Measurements from ENCODE around the genes GOT2, CMTM3 and NAE1.

DNA sequence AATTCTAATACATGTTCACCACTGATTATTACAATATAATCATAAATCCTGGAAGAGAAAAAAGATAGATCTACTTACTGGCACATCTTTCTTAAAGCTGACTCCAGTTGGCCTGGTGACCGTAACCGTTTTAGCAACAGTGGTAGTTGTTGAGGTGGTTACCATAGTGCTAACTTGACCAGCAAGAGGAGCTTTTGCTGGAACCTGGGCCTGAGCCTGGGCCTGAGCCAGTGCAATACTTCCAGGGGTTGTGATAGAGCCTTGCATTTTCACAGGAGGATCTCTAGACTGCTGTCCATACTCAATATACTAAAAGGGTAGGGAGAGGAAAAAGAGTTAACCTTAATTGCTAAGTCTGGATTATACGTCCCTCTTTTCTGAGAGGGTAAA is 36.2 kb downstream of the SETD6 start:
- RAMPAGE, long total RNA, result no peak
- RRBS, result no CpG with 5 or more reads among the region's 3 CpGs
PRO-cap:
- standard, result no peak
- CoPRO, capped RNA only, 2 experiments, result no peak in any of the 2 experiments
- CoPRO, capped and uncapped RNA, 2 experiments, result no peak in any of the 2 experiments
- CoPRO, uncapped RNA only, 2 experiments, result peak in 1 of 2 experiments; most common minus-strand start position 237 of the sequence (in 1)
CAGE:
- cytosol, long polyA plus RNA, result no peak
- long polyA plus RNA, result no peak
- nucleolus, long total RNA, result no peak
- nucleus, long polyA plus RNA, result no peak

GRCh38 chr16:58723545-58723975 is 10.6 kb downstream of the GOT2 start:
- RAMPAGE, long total RNA, result no peak
- RRBS, result no CpG with 5 or more reads among the region's 6 CpGs
PRO-cap:
- standard, result no peak
- CoPRO, capped RNA only, 2 experiments, result no peak in any of the 2 experiments
- CoPRO, capped and uncapped RNA, 2 experiments, result no peak in any of the 2 experiments
- CoPRO, uncapped RNA only, 2 experiments, result no peak in any of the 2 experiments
CAGE:
- cytosol, long polyA plus RNA, result no peak
- long polyA plus RNA, result no peak
- nucleolus, long total RNA, result no peak
- nucleus, long polyA plus RNA, result no peak

DNA sequence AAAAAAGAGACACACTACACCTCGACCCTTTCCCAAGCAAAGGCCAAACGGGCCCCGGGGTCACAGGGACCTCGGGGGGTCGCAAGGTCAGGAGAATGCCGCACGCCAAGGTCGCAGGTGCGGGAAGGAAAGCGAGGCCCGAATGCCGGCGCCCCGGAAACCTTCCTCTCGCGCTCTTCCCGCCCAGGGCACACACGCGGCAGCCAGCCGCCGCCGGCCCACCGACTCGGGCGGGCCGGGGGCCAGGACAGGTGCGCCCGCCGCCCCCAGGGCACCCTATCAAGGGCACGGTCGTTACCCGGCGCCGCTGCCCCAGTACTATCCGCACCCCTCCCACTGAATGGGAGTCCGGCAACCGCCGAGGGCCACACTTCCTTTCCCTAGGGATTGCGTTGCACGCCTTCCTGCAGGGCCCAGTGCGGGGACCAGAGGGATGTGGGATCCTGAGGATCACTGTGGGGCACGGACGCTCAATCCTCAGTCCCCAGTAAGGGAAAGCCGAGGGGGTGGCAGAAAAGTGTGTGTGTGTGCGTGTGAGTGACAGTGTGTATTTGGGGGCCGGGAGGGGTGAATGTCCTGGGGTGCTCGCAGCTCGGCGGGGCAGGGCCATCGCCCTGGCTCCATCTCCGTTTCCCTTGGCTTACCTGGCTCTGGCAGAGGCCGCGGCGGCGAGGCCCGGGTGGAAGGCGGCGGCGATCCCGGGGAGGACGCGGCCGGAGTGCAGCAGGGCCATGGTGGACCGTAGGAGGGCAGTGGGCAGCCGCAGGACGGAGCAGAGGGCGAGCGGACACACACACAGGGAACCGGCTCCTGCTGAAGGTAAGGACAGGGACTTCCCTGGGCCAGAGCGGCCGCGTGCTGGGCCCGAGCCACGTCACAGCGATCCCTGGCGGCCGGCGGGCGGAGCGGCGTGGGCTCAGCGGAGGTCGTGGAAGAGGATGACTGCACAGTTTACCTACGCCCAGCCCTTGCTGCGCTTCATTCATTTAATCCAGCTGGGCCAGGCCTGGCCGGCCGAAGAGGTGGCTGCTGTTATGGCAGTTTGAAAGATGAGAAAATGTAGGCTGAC is at the start of gene GOT2:
GOT2 (minus strand) TSS at position 821 of the 1,069 bp plus-strand sequence.
- RAMPAGE, long total RNA, result start-site peak on the minus strand centred at position 786 of the sequence, 71 bp wide, 537 and 529 reads in 2 replicates
- RRBS, result 2% methylated on average over 38 of the region's 87 CpGs
PRO-cap:
- standard, result bidirectional peak, plus-strand start at position 193 of the sequence, minus-strand start at position 175 of the sequence; bidirectional peak, plus-strand start at position 428 of the sequence, minus-strand start at position 338 of the sequence; bidirectional peak, plus-strand start at position 911 of the sequence, minus-strand start at position 795 of the sequence
- CoPRO, capped RNA only, 2 experiments, result peak in 2 of 2 experiments; most common plus-strand start position 193 of the sequence (in 2); most common minus-strand start position 821 of the sequence (in 2)
- CoPRO, capped and uncapped RNA, 2 experiments, result peak in 2 of 2 experiments; most common plus-strand start position 981 of the sequence (in 2); most common minus-strand start position 804 of the sequence (in 1)
- CoPRO, uncapped RNA only, 2 experiments, result no peak in any of the 2 experiments
CAGE:
- cytosol, long polyA plus RNA, result start-site peak on the minus strand centred at position 815 of the sequence, 52 bp wide, 5,174 and 3,614 reads in 2 replicates
- long polyA plus RNA, result start-site peak on the minus strand centred at position 802 of the sequence, 77 bp wide, 255 and 3,325 reads in 2 replicates
- nucleolus, long total RNA, result no peak
- nucleus, long polyA plus RNA, result start-site peak on the minus strand centred at position 801 of the sequence, 33 bp wide, 1,361 and 230 reads in 2 replicates

DNA sequence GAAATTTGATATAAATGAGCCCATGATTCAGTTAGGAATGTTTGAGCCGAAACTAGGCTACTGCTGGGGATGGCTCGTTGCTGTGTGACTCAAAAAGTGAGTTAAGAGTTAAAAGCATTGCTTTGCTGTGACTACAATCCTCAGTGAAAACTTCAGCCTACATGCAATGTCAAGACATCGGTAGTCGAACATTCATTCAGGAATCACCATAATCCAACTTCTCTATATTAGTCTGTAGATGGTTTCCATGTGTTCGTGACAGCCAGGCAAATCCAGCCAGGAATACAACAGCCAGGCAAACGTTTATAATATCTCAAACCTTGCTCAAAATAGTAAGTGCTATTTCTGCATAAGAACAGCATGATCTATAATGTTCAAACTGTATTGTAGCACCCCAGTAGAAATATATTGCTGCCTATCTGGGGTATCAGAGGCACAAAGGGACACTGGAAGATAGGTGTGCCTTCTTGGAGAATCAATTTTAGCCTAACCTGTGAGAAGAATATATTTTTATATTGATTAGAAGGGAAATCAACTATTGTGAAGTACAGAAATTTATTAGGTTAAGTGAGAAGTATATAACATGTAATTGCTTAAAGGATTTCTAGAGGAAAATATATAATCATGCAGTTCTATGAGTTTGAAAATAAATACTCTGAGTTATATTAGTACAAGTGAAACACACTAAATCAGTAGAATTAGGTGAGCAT is 1225.0 kb downstream of the CDH8 start:
- RAMPAGE, long total RNA, result no peak
- RRBS, result no CpG with 5 or more reads among the region's 6 CpGs
PRO-cap:
- standard, result no peak
- CoPRO, capped RNA only, 2 experiments, result no peak in any of the 2 experiments
- CoPRO, capped and uncapped RNA, 2 experiments, result no peak in any of the 2 experiments
- CoPRO, uncapped RNA only, 2 experiments, result no peak in any of the 2 experiments
CAGE:
- cytosol, long polyA plus RNA, result no peak
- long polyA plus RNA, result no peak
- nucleolus, long total RNA, result no peak
- nucleus, long polyA plus RNA, result no peak

DNA sequence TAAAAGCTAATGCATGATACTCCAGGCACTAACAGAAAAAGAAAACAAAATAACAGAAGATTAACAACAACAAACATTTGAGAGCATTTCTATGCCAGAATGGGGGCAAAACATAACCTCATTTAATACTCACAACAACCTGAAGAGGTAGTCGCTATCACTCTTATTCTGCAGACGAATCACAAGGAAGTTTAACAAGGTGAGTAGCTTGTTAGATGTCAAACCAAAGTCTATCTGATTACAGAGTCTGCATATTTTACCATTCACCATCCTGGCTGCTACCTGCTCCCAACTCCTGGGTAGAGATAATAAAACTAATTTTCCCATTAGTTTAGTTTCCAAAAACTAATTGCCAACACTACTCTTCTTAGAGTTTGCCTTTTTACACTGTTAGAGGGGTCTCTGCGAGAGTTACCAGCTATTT is 904.8 kb downstream of the CDH11 start:
- RAMPAGE, long total RNA, result no peak
- RRBS, result no CpG with 5 or more reads among the region's 3 CpGs
PRO-cap:
- standard, result no peak
- CoPRO, capped RNA only, 2 experiments, result no peak in any of the 2 experiments
- CoPRO, capped and uncapped RNA, 2 experiments, result no peak in any of the 2 experiments
- CoPRO, uncapped RNA only, 2 experiments, result no peak in any of the 2 experiments
CAGE:
- cytosol, long polyA plus RNA, result no peak
- long polyA plus RNA, result no peak
- nucleolus, long total RNA, result no peak
- nucleus, long polyA plus RNA, result no peak

DNA sequence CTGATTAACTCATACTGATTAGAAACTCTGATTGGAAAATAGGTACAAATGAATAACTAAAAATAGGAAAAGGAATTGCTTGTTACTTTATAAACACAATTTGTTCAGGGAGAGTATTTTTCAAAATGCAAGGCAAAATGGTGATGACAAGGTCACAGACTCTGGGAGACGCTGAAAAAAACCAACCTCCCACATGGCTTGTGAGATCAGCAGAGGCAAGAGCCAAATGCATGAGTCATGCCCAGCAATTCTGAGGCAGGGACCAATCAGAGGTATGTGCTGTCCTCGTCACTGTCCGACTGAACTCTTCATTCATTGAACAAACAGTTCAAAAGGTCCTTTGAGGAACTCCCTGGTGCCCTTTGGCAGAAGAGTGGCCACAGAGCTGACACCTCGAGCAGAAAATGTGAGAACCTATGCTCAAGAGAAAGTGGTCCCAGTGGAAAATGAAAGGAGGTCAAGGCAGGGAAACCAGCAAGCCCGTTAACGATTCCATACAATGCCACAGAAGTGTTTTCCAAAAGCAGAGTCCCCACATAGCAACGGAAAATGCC is 51.0 kb downstream of the CDH11 start:
- RAMPAGE, long total RNA, result no peak
- RRBS, result no CpG with 5 or more reads among the region's 7 CpGs
PRO-cap:
- standard, result no peak
- CoPRO, capped RNA only, 2 experiments, result no peak in any of the 2 experiments
- CoPRO, capped and uncapped RNA, 2 experiments, result no peak in any of the 2 experiments
- CoPRO, uncapped RNA only, 2 experiments, result no peak in any of the 2 experiments
CAGE:
- cytosol, long polyA plus RNA, result no peak
- long polyA plus RNA, result no peak
- nucleolus, long total RNA, result no peak
- nucleus, long polyA plus RNA, result no peak

DNA sequence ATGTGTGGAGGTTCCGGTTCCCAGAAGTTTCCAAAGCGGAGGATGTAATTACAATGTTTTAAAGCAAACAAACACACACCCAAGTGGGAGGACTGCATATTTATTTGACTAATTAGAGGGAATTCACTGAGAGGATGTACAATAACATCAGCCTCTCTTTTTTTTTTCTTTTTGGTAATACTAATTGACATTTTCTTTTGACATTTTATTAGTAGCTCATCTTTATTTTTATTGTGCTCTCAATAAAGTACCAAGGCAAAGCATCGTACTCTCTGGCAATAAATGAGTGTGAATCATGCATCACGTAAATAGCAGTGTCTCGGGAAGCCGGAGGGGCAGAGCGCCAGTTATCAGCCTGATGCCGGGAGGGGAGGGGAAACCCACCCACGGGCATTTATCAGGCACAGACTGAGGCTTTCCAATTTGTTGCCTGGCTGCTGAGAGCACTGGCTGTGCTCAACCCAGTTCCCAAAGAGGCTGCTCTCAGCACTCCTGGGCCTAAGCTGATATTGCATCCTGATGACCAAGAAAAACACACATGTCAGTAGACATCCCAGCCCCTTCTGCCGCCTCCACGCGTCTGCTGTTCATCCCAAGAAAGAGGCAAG is 118.4 kb upstream of the CDH5 start:
- RAMPAGE, long total RNA, result no peak
- RRBS, result no CpG with 5 or more reads among the region's 12 CpGs
PRO-cap:
- standard, result no peak
- CoPRO, capped RNA only, 2 experiments, result no peak in any of the 2 experiments
- CoPRO, capped and uncapped RNA, 2 experiments, result no peak in any of the 2 experiments
- CoPRO, uncapped RNA only, 2 experiments, result no peak in any of the 2 experiments
CAGE:
- cytosol, long polyA plus RNA, result no peak
- long polyA plus RNA, result no peak
- nucleolus, long total RNA, result no peak
- nucleus, long polyA plus RNA, result no peak

DNA sequence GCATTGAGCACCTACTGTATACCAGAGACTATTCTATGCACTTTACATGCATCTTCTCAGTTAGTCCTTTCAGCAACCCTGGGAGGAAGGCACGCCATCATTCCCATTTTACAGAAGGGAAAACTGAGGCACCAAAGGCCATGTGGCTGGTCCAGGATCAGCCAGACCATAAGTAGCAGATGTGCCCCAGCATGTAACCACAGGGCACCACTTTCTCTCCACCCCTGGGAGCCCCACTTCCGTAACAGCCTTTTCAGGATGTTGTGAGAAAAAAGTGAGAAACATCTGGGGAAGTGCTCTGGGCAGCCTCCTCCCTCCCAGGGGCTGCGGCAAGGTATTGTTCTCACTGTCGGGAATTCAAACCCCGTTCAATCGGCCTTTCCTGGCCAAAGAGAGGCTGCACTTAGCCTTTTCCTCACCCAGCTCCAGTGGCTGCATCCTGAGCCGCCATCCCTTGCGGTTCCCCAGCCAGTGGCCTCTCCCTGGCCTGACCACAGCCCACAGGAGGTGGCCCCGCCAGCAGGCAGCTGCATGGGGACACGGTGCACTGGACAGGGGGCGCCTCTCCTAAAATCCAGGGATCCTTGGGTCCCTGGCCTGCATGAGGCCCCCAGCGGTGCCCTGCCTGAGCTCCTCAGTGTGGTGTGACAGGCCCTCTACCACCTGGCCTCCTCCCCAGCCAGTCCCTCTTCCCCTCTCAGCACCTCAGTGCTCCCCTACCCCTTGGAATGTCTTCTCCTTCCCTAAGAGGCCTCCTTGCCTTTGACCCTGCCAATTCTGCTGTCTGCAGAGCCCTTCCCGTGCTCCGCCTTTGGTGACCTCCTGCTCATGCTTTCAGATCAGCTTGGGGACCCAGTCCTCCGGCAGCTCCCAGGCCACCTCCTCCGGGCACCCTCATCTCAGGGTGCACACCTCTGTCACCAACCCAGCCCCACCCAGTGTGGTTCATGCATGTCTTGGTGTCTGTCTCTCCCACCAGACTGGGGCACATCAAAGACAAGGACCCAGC is 5.6 kb upstream of the CDH5 start:
- RAMPAGE, long total RNA, result no peak
- RRBS, result no CpG with 5 or more reads among the region's 16 CpGs
PRO-cap:
- standard, result no peak
- CoPRO, capped RNA only, 2 experiments, result no peak in any of the 2 experiments
- CoPRO, capped and uncapped RNA, 2 experiments, result no peak in any of the 2 experiments
- CoPRO, uncapped RNA only, 2 experiments, result no peak in any of the 2 experiments
CAGE:
- cytosol, long polyA plus RNA, result no peak
- long polyA plus RNA, result no peak
- nucleolus, long total RNA, result no peak
- nucleus, long polyA plus RNA, result no peak

DNA sequence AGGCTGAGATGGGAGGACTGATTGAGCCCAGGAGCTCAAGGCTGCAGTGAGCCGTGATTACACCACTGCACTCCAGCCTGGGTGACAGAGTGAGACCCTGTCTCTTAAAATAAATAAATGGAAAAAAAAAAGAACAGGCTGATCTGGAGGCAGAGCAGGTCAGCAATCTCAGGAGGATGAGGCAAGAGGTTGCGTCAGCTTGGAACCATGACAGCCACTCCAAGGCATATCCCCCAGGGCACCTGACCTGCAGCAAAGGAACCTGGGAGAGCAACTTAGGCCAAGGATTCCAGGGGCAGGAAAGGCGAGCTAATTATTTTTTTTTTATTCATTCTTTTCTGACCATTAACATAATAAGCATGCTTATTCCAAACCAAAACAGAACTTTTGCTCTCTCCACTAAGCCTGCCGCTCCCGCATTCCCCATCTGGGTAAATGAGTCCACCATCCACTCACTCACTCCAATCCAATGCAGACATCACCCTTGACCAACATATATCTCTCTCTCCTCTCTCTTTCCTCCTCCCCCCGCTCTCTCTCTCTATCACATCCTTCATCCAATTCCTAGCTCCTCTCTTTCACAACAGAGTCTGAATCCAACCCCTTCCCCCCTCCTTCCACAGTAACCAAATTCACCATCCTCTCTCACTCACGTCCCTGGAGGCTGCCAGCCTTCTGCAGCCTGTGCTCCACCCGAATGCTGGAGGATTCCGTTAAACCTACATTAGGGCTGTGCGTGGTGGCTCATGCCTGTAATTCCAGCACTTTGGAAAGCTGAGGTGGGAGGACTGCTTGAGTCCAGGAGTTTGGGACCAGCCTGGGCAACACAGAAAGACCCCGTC is 47.5 kb downstream of the TK2 start:
- RAMPAGE, long total RNA, result no peak
- RRBS, result no CpG with 5 or more reads among the region's 11 CpGs
PRO-cap:
- standard, result no peak
- CoPRO, capped RNA only, 2 experiments, result no peak in any of the 2 experiments
- CoPRO, capped and uncapped RNA, 2 experiments, result no peak in any of the 2 experiments
- CoPRO, uncapped RNA only, 2 experiments, result no peak in any of the 2 experiments
CAGE:
- cytosol, long polyA plus RNA, result no peak
- long polyA plus RNA, result no peak
- nucleolus, long total RNA, result no peak
- nucleus, long polyA plus RNA, result no peak

DNA sequence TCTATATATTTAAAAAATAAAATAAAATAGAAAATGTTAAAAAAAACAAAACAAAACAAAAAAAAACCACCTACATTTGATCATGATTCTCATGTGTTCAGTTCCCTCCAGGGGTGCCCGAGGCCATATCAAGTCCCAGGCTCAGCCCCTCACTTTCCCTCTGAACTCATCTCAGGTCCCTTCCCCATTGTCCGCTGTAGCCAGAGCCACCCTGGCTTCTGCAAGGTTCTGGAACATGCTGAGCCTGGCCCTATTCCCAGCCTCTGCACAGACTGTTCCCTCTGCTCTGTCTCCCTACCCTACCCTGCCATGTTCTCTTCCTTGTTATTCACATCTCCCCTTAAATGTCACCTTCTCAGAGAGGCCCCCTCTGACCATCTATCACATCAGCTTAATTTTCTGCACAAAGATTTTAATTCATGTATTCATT is 46.9 kb downstream of the TK2 start:
- RAMPAGE, long total RNA, result no peak
- RRBS, result no CpG with 5 or more reads among the region's 2 CpGs
PRO-cap:
- standard, result no peak
- CoPRO, capped RNA only, 2 experiments, result no peak in any of the 2 experiments
- CoPRO, capped and uncapped RNA, 2 experiments, result no peak in any of the 2 experiments
- CoPRO, uncapped RNA only, 2 experiments, result no peak in any of the 2 experiments
CAGE:
- cytosol, long polyA plus RNA, result no peak
- long polyA plus RNA, result no peak
- nucleolus, long total RNA, result no peak
- nucleus, long polyA plus RNA, result no peak

- RAMPAGE, long total RNA, result no peak
- RRBS, result no CpG with 5 or more reads among the region's 14 CpGs
PRO-cap:
- standard, result no peak
- CoPRO, capped RNA only, 2 experiments, result no peak in any of the 2 experiments
- CoPRO, capped and uncapped RNA, 2 experiments, result no peak in any of the 2 experiments
- CoPRO, uncapped RNA only, 2 experiments, result no peak in any of the 2 experiments
CAGE:
- cytosol, long polyA plus RNA, result no peak
- long polyA plus RNA, result no peak
- nucleolus, long total RNA, result no peak
- nucleus, long polyA plus RNA, result no peak
Measured at GRCh38 chr16:66520320-66521180, 29.4 kb downstream of the TK2 start.

DNA sequence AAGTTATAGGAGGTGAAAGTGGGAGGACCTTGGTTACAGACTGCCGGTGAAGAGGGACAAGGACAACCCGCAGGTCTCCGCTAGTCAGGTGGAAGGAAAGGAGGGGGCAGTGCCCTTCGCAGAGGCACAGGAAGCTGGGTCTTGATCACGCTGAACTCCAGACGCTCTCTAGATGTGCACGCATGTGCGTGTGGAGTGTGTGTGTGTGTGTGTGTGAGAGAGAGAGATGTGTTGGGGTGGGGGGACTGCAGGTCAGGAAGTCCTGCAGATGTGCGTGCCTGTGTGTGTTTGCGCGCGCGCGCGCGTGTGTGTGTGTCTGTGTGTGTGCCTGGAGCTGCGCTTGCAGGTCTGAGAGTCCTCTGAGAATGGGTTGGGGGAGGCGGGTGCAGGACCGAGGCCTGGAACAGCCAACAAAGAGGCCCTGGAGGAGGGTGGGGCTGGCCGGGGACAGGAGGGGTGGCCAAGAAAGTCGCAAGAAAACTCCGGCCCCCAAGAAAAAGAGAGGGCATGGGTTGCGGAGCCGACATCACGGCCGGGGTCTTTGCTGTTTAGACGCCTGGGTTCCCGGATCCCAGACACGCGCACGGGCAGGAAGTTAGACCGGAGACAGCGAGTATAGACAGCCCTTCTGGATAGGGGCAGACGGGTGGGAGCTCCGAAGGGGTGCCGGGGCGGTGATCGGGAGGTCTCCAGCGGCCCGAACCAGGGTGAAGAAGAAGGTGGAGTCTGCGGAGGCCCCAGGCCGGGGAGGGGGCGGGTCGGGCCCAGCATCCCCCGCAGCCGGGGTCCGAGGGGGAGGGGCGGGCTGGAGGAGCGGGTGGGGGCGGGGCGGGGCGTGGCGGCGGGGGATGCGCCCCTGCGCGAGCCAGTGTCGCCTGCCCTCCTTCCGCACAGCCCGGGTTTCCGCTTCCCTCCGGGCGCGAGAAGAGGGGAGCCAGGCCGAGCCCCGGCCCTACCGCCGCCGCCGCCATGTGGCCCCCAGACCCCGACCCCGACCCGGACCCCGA is at the start of gene CMTM3:
CMTM3 (plus strand) TSS at position 868 of the 1,007 bp plus-strand sequence.
- RAMPAGE, long total RNA, result start-site peak on the plus strand centred at position 838 of the sequence, 14 bp wide, 13 and 23 reads in 2 replicates
- RRBS, result 3% methylated on average over 25 of the region's 74 CpGs
PRO-cap:
- standard, result bidirectional peak, plus-strand start at position 160 of the sequence, minus-strand start at position 164 of the sequence; bidirectional peak, plus-strand start at position 507 of the sequence, minus-strand start at position 367 of the sequence; bidirectional peak, plus-strand start at position 868 of the sequence, minus-strand start at position 715 of the sequence
- CoPRO, capped RNA only, 2 experiments, result peak in 2 of 2 experiments; most common plus-strand start position 868 of the sequence (in 2); most common minus-strand start position 715 of the sequence (in 2)
- CoPRO, capped and uncapped RNA, 2 experiments, result peak in 2 of 2 experiments; most common plus-strand start position 868 of the sequence (in 1); most common minus-strand start position 709 of the sequence (in 1)
- CoPRO, uncapped RNA only, 2 experiments, result no peak in any of the 2 experiments
CAGE:
- cytosol, long polyA plus RNA, result start-site peak on the plus strand centred at position 620 of the sequence, 623 bp wide, 172 and 340 reads in 2 replicates
- long polyA plus RNA, result start-site peak on the plus strand centred at position 606 of the sequence, 643 bp wide, 78 and 334 reads in 2 replicates
- nucleolus, long total RNA, result no peak
- nucleus, long polyA plus RNA, result start-site peak on the plus strand centred at position 885 of the sequence, 89 bp wide, 128 and 37 reads in 2 replicates

GRCh38 chr16:66605824-66605971 is 1.2 kb downstream of the CMTM3 start:
- RAMPAGE, long total RNA, result no peak
- RRBS, result no CpG with 5 or more reads among the region's 3 CpGs
PRO-cap:
- standard, result no peak
- CoPRO, capped RNA only, 2 experiments, result no peak in any of the 2 experiments
- CoPRO, capped and uncapped RNA, 2 experiments, result no peak in any of the 2 experiments
- CoPRO, uncapped RNA only, 2 experiments, result no peak in any of the 2 experiments
CAGE:
- cytosol, long polyA plus RNA, result no peak
- long polyA plus RNA, result no peak
- nucleolus, long total RNA, result no peak
- nucleus, long polyA plus RNA, result no peak

DNA sequence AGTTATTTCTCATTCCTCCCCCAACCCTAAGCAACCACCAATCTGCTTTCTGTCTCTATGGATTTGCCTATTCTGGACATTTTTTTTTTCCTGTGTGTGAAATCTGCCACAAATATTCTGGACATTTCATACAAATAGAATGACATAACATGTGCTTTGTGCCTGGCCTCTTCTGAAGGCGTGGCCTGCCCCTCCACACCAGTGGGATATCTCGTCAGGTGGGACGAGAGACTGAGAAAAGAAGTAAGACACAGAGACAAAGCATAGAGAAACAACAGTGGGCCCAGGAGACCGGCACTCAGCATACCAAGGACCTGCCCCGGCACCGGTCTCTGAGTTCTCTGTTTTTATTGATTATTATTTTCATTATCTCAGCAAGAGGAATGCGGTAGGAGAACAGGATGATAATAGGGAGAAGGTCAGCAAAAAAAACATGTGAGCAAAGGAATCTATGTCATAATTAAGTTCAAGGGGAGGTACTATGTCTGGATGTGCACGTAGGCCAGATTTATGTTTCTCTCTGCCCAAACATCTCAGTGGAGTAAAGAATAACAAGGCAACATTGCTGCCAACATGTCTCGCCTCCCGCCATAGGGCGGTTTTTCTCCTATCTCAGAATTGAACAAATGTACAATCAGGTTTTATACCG is 23.2 kb downstream of the CMTM3 start:
- RAMPAGE, long total RNA, result no peak
- RRBS, result no CpG with 5 or more reads among the region's 12 CpGs
PRO-cap:
- standard, result no peak
- CoPRO, capped RNA only, 2 experiments, result no peak in any of the 2 experiments
- CoPRO, capped and uncapped RNA, 2 experiments, result no peak in any of the 2 experiments
- CoPRO, uncapped RNA only, 2 experiments, result no peak in any of the 2 experiments
CAGE:
- cytosol, long polyA plus RNA, result no peak
- long polyA plus RNA, result no peak
- nucleolus, long total RNA, result no peak
- nucleus, long polyA plus RNA, result no peak

GRCh38 chr16:66706044-66706493 is 9.5 kb upstream of the CMTM4 start:
- RAMPAGE, long total RNA, result no peak
- RRBS, result no CpG with 5 or more reads among the region's 6 CpGs
PRO-cap:
- standard, result no peak
- CoPRO, capped RNA only, 2 experiments, result no peak in any of the 2 experiments
- CoPRO, capped and uncapped RNA, 2 experiments, result no peak in any of the 2 experiments
- CoPRO, uncapped RNA only, 2 experiments, result no peak in any of the 2 experiments
CAGE:
- cytosol, long polyA plus RNA, result no peak
- long polyA plus RNA, result no peak
- nucleolus, long total RNA, result no peak
- nucleus, long polyA plus RNA, result no peak

DNA sequence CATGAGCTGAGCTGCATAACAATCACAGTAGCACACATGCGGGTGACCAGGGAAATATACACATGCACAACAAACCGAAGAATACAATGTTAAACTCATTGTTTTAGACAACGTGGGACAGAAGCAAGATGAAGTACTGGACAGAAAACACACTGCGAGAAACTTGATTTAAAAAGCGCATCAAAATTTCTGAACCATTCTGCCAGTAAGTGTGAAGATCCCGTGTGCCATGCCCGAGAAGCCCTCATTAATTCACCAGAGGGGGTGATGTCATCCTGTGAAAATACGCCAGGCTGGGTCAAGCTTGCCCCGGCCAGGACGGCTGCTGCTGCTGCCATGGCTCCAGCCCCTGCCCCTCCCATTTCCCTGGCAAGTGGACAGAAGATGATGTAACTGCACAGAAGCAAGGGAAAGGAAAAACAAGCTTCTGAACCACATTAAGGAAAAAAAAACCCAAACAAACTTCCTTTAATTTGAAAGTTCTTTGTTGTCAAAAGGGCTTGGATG is 10.0 kb downstream of the DYNC1LI2 start:
- RAMPAGE, long total RNA, result no peak
- RRBS, result no CpG with 5 or more reads among the region's 10 CpGs
PRO-cap:
- standard, result no peak
- CoPRO, capped RNA only, 2 experiments, result no peak in any of the 2 experiments
- CoPRO, capped and uncapped RNA, 2 experiments, result no peak in any of the 2 experiments
- CoPRO, uncapped RNA only, 2 experiments, result peak in 1 of 2 experiments; most common minus-strand start position 249 of the sequence (in 1)
CAGE:
- cytosol, long polyA plus RNA, result no peak
- long polyA plus RNA, result no peak
- nucleolus, long total RNA, result no peak
- nucleus, long polyA plus RNA, result no peak

DNA sequence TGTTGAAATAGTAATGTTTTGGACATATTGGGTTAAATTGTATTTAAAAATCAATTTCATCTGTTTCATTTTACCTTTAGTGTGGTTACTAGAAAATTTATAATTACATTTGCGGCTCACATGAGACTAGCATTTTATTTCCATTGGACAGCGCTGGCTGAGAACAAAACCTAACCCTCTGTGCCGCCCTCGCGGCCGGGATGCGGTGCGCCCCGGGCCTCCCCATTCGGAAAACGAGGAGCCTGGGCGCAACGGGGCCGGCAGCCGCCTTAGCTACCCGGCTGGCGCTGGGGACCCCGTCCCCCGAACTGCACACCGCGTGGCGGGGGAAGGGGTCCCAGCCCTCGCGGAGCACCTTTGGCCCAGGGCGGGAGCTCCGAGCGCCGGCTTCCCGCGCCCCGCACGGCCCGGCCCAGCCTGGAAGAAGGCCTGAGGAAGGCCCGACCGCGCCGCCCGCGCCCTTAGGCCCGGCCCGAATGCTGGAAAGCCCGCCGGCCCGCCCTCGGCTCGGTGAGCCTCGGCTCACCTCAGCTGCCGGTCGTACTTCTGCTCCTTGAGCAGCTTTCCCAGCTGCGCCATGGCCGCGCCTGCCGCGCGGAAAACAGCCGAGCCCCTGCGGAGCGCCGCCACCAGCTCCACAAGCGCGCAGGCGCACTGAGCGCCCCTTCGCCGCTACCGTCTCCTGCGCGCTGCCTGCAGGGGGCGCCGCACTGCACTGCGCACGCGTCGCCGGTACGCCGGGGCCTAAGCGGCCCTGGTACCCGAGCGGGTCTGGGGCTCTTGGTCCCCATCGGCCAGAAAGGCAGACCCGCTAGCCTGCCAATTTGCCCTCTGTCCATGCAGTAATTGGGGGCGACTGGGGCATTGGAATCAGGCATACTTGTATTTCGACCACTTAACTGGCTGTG is at the start of gene NAE1:
NAE1 (minus strand) TSS at position 656 of the 908 bp plus-strand sequence.
- RAMPAGE, long total RNA, result start-site peak on the minus strand centred at position 623 of the sequence, 58 bp wide, 477 and 443 reads in 2 replicates
- RRBS, result 3% methylated on average over 20 of the region's 84 CpGs
PRO-cap:
- standard, result unidirectional peak, plus-strand start at position 225 of the sequence; bidirectional peak, plus-strand start at position 735 of the sequence, minus-strand start at position 639 of the sequence
- CoPRO, capped RNA only, 2 experiments, result peak in 2 of 2 experiments; most common plus-strand start position 173 of the sequence (in 2); most common minus-strand start position 656 of the sequence (in 2)
- CoPRO, capped and uncapped RNA, 2 experiments, result peak in 2 of 2 experiments; most common plus-strand start position 735 of the sequence (in 2); most common minus-strand start position 603 of the sequence (in 2)
- CoPRO, uncapped RNA only, 2 experiments, result peak in 2 of 2 experiments; most common plus-strand start position 742 of the sequence (in 1); most common minus-strand start position 542 of the sequence (in 1)
CAGE:
- cytosol, long polyA plus RNA, result start-site peak on the minus strand centred at position 623 of the sequence, 71 bp wide, 2,280 and 943 reads in 2 replicates
- long polyA plus RNA, result start-site peak on the minus strand centred at position 617 of the sequence, 58 bp wide, 479 and 1,651 reads in 2 replicates
- nucleolus, long total RNA, result no peak
- nucleus, long polyA plus RNA, result start-site peak on the minus strand centred at position 617 of the sequence, 57 bp wide, 1,623 and 1,115 reads in 2 replicates